Natural killer cell (primary cell): ENCODE measurements around a stretch of chr3.

DNA sequence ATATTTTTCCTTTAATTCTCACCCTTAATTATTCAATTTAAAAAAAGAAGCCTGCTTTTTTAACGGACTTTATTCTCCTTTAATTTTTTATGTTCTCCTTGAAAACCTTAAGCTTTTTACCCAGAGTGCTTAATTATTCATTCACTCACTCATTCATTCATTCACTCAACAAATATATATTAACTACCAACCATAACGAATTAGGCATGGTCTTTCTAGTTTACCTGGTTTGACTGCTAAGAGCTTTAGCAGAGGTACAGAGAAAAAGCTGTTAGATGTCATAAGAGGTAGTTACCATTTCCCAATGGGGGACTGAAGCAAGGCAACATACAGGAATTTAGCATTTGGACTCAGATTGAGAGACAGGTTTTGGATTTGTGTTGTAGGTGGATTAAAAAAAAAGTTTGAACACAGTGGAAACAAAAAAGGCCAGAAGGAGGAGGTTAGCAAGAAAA lies 634.9 kb upstream of the TGFBR2 start:
- PRO-cap, result no peak

DNA sequence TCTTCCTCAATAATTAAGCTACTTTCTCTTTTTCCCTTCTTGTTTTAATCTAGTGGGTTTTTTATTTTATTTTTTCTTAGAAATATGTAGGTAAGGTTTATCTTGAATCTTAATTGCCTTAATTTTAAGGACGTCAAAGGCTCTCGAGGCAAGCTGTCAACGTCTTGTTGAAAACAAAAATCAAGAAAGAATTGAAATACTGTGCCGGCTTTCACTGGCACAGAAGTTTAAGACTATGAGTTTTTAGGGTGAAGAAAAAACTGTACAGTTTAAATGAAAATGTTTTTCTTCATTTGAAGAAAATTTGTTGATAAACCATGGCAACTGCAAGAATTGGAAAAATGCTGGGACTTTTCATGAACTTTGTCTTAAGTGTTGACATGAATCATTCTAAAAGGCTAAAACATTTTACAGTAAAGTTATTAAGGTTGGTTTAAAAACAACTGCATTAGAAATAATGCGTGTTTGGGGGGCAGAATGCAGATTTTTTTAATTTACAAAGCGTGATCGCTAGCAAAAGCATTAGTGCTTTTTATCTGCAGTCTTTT lies 602.1 kb upstream of the TGFBR2 start:
- PRO-cap, result no peak

DNA sequence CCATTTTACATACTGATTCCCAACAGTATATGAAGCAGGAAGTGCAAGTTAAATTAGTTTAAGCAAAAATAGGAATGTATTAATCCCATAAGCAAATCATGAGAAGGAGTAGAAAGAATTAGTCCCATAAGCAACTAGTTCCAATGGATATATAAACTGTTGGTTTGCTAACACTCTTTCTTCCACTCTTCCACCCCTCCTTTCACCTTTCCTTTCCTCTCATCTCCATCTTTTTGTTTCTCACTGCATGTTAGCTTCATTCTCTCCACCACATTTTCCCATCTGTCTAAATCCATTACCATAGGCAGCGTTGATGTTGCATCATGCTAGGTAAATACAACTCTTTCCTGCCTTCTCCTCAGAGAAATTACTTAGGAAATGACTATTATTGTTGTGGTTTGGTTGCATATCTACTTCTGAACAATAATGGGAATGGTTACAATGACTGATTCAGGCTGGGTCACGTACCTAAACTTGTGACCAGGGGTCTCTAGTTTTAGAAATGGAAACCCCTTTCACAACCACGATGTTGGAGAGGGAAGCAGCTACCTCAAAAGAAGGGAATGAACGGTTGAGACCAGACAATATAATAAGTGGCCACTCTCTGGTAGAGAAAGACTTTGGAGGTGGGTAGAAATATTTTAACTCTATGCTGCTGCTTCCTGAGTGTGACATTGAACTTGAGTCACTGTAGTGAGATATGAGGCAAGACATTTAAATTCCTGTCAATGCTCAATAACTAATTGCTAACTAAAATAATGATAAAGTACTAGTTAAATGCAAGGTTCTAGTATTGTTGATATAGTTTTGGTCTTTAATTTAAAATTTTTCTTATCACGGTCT lies 314.1 kb upstream of the TGFBR2 start:
- PRO-cap, result no peak

DNA sequence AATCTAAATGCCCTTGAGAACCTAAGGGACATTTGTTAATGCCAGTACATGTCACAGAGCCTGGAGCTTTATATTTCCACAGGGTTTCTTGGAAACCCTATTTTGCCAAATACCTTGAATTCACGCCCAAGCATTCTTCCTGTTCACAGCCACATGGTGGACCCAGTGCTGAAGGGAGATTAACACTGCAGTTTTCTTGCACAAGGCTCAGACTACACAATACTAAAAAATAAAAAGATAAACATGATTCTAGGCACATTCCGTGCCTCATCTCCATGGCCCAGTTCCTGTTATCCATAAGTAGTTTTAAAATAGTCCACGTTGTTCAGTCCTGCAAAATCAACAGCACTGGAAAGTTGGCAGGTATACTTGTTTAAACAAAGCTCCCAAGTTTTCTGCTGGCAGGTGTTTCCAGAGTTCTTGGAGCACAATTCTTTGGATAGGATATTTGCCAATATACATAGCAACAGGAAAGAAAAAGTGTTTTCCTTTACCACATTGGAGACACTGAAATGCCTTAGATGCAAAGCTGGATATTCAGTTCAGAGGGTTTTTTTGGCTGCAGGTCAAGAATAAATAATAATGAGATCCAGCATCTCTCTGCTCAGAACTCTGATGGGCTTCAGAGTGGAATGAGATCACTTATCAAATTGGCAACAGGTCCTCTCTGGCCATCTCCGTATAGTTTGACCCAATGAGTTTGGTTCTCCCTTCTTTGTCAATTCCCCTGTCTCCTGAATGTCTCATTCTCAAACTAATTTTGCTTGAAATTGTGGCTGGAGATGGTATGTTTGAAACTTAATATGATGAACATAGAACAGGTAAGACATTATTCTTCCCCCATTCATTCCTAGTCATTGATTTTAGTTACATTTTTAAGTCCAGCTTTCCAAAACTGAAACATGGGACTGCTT lies 88.0 kb upstream of the TGFBR2 start:
- PRO-cap, result no peak

DNA sequence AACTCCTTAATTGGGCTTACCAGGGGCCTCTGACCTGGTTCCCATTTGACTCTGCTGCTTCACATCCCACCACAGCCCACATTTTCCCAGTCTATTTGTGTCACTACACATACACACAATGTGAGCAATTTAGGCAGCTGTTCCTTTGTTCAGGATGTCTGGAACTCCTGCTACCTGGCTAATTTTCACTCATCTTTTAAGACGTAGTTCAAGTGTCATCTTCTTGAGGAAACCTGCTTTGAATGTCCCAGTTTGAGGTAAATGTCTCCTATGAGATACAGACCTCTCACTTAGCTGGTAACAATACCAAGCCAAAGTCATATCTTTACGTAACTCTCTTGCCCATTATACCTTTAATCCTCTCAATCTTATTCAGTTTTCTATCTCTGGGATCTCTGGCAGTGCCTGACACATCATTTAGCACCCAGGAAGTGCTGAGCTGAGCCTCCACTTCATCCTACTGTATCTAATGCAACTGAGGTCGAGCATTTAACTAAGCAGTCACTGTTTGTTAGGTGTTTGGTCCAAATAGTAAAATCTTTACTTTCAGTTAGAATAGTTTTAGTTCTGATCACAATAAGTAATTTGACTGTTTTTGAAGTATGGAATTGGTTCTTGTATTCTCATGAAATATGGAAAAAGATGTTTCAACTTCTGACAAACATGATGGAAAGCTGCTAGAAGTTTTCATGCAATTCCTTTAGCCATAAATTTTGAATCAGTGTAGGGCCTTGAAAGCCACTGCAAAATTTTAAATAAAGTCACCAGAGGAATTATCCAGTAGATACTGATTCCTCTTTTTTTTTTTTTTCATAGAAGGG lies 4.6 kb downstream of the TGFBR2 start:
- PRO-cap, result unidirectional peak, minus-strand start at position 464 of the sequence

GRCh38 chr3:30649615-30649907 lies 43.2 kb downstream of the TGFBR2 start:
- PRO-cap, result no peak

GRCh38 chr3:30650178-30650763 lies 43.9 kb downstream of the TGFBR2 start:
- PRO-cap, result no peak

GRCh38 chr3:30654218-30654803 lies 47.9 kb downstream of the TGFBR2 start:
- PRO-cap, result no peak

DNA sequence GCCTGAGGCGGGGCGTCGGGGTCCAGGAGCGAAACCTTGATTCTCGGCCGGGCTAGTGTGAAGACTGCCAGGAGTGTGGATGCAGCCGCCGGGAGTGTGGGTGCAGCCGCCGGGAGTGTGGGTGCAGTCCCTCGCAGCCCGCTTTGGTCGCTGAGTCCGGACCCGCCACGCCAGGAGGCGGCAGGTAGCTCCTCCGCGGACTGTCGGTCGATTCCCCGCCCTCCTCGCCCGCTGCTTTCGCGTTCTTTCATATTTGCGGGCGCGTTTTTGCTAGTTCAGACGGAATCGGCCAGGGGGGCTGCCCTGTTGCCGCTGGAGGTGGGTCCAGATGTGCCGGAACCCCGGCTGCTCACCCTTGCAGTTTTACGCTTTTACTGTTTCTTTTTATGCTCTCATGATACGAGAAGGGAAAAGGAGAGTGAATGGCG lies 792 bp downstream of the STT3B start:
- PRO-cap, result bidirectional peak, plus-strand start at position 55 of the sequence, minus-strand start outside the sequence; bidirectional peak, plus-strand start at position 278 of the sequence, minus-strand start at position 249 of the sequence

DNA sequence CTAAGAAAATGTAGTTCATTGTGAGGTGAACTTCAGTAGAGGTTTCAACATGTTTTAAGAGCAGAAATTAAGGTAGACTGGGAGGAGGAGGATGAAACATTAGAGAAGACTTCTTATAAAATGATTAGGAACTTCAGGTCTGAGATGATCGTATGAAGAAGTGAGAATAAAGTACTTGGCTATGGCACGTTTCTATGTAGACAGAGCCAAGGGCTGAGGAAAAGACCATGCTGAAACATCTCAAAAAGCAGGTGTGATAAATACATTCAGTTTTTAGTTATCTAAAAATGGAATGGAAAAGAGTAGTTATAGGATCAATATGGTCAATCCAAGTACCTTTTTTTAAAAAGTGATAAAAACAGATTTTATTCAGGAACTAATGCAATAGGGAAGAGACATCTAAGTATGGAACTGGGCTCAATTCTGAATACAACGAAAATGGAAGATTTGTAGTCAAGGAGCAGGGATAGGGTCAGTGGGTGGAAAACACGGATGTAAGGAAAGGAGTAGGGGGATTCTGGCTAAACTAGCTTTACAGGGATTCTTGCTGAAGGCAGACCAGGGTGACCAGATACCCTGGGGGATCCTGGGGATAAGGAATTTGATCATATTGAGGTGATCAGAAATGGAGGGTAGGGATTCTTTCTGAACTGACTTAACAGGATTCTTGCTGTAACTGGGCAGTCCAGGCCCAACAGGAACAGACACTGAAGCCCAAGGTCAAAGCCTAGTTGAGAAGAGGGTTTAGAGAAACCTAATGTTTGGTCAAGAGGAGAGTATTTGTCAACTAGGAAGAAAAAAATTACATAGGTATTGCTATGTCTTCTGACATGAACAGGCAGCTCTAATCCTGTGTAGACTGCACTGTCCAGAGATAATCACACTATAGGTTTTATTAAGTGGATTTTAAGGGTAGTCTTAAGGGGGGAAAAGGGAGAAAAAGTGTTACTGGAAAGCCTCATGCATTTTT lies 37.9 kb downstream of the STT3B start:
- PRO-cap, result no peak

GRCh38 chr3:31624721-31625197 lies 92.0 kb downstream of the STT3B start:
- PRO-cap, result no peak

- PRO-cap, result no peak
Observed at GRCh38 chr3:31635833-31636416, 103.2 kb downstream of the STT3B start.

DNA sequence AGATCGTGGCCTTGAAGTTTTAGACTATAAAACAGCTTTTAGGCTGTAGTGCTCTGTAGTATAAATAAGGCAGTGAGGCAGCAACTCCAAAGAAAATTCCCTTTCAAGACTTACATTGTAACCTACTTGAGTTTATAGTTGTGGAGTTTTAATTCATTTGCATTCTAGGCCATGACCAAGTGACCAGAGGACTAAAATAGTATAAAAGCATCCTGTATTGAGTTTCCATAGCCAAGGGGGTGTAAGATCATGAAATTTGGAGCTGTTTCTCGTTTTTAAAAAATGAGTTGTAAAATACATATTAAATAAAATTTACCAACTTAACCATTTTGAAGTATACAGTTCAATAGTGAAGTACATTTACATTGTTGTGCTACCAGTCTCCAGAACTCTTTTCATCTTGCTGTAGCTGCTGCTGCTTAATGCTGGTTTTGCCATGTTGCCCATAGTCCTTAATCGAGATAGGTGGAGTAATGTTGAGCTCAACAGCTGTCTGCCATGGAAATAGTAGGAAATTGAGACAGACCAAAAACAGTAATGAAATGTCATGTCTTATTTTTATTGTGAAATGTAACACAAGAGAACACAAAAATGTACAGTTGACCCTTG lies 105.6 kb downstream of the STT3B start:
- PRO-cap, result no peak

DNA sequence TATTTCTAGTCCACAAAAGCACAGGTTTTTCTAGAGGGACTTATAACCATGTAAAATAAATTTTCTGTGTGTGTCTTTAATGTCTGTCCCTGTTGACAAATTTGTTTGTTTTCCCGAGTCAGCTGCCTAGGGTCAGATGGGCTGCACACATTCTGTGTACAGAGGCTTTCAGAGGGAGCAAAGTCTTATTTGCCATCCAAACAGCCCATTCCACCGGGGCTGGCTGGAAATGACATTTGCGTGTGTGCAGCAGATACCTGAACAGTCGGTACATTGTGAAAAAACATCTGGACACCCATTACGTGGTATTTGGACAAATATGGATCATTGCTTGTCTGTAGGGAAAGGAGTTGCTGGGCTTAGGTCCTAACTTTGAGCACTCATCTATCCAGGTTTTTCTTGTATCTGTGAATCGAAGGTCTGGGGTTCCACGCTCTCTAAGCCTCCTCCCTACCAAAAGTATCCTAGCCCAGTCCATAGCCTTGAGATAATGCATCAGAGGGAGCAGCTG lies 22.3 kb upstream of the CMTM8 start:
- PRO-cap, result no peak

DNA sequence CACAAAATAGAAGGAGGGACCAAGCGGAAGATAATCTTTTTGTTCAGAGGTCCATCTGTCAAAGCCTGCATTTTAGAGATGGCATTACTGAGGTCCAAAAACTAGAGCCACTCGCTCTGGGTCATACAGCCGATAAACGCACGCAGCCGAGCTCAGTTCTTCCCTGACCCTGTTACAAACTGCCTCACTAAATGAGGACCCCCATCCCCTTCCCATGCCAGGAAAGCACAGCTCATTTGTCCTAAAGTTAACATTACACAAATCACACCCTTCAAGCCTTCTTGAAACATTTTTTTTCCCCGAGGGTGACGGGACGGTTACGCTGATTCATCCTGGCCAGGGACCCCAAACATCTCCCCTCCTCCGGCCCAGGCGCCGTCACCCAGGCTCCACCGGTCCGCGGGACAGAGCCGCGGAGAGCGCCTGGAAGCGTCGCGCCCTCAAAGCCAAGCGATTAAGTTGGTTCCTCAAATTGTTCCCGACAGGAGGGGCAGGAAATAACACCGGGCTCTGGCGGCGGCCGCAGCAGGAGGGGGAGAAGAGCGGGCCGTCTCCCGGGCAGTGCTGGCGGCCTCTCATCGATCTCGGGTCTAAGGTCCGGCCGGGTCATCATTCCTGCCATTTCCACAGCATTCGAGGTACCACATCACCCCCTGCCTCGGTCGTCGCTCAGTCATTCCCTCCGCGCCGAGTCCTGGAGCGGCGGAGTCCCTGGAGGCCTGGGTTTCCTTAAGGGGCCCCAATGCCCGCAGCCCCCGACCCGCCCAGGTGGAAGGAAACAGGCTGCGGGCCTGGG lies 650 bp upstream of the CMTM8 start:
- PRO-cap, result no peak

GRCh38 chr3:32283269-32283768 lies 44.8 kb downstream of the CMTM8 start:
- PRO-cap, result no peak

DNA sequence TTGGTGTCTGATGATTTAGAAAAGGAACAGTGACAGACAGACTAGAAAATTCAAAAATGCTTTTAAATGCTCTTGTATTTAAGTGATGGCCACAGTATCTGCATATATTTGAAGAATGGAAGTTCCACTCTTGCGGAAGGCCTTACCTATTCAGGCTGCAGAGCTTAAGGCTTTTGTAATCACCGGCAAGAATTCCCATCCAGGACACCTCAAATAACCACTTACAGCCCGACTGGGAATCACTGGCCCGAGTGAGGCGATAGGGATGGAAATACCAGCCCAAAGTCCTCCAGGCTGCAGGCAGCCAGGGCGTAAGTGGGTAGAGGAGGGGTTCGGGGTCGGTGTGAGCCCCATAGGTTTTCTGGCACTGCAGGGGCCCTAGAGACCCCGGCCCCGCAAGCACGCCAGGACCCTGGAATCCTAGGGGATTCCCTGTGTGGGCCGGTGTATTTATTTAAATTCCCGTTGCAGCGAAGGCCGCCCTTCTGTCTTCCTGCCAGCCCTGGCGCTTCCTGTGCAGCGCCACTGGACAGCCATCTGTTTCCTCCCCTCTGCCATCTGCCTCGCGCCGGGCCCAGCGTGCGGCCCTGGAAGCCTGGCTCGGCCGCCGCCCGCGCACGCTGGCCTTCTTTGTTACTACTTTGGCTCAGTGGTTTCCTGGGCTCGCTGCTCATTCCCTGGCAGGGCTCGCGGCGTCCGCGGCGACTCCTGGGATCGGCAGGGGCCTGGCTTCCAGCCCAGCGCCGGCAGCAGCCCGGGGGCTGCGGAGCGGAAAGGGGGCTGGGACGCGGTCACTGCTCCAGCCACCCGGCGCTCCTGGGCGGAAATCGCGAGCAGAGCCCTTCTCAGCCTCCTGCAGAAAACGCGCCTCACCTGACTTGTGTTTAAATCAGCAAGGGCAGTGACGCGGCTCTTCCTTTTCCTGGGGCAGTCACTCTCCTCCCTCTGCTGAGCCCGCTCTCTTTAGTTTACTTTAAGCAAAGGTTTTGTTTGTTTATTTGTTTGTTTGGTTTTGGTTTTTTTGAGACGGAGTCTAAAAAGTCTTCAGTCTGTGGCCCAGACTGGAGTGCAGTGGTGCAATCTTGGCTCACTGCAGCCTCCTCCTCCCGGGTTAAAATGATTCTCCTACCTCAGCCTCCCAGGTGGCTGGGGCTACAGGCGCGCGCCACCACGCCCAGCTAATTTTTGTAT lies 9.8 kb downstream of the CMTM7 start:
- PRO-cap, result bidirectional peak, plus-strand start at position 536 of the sequence, minus-strand start at position 516 of the sequence; unidirectional peak, minus-strand start at position 864 of the sequence

GRCh38 chr3:32419719-32421078 lies 28.5 kb downstream of the CMTM7 start:
- PRO-cap, result unidirectional peak, plus-strand start at chr3:32420499

- PRO-cap, result unidirectional peak, minus-strand start at chr3:32428955
Observed at GRCh38 chr3:32428844-32429213, 37.2 kb downstream of the CMTM7 start.

- PRO-cap, result no peak
Observed at GRCh38 chr3:32438829-32439573, 47.3 kb downstream of the CMTM7 start.